GM12891 (cell line): ENCODE results near the genes TPBGL, RPS3 and KLHL35.

DNA sequence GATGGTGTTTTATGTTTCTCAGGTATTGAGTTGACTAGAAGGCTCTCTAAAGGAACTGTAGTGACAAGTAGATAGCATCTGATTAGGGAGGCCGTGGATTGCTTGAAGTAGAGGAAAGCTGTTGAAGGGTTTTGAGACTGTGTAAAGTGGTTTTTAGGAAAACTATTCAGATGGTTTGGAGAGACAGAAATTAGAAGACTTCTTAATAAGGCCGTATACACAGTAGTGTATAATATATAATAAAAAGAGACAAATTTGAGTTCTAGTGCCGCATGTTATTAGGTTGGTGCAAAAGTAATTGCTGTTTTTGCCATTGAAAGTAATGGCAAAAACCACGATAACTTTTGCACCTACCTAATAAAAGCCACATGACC, 2.9 kb downstream of the SPCS2 start:
- RRBS, result no CpG with 5 or more reads among the region's 4 CpGs

DNA sequence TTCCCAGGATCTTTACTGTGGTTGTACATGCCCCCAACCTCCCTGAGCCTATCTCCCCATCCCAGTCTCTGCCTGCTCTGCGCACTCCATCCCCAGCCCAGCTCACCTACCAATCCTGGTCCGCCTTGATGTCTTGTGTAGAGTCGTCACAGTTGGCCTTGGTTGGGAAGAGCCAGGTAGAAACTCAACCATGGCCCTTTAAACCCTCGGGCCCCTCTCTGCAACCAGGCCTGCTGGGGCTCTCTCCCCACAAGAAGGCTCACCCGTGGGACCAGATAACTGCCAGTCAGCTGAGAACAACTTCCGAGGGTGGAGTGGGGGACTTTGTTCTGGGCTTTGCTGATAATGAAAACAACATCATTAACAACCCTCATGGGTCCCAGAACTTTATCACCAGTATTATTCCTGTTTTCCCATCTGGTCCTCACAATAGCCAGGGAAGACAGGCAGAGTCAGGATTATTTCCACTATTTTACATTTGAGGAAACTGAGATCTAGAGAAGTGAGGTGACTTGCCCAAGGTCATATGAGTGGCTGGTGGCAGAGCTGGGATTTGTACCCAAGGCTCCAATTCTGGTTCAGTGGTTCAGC, 54.1 kb upstream of the SLCO2B1 start:
- RRBS, result no CpG with 5 or more reads among the region's 6 CpGs

DNA sequence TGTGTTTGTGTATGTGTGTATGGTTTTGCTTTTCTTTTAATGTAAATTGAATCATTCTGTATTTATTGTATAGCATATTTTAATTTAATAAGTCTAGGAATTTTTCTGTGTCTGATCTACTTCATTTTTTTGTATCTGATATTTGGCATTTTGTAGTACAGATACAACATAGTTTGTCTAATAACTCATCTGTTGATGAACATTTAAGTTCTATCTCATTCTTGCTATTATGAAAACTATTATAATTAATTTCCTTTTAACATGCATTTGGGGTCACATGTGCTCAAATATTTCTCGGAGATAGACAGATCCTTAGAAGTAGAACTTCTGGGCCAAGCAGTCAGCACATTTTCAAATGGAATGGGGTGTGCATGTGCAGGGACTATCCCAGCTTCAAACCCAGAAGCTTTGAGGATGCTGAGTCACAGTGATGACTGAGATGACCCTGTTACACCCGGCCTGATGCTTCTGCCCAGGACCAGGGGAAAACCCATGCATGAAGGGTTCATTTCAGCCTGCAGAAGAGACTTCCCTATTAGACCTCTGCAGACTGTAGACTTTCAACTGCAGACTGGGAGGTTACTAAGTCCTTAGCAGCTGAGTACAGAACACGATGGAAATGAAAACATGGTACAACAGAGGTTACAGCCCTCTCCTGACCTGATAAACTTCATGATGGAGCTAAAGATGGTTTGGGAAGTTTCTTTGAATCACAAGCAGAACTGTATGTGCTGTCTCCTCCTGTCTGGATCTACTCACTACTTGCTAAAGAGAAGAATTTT, 50.7 kb upstream of the SLCO2B1 start:
- RRBS, result no CpG with 5 or more reads among the region's 3 CpGs

- RRBS, result no CpG with 5 or more reads among the region's 11 CpGs
Observed at GRCh38 chr11:75159389-75159952, 8.6 kb downstream of the SLCO2B1 start.

DNA sequence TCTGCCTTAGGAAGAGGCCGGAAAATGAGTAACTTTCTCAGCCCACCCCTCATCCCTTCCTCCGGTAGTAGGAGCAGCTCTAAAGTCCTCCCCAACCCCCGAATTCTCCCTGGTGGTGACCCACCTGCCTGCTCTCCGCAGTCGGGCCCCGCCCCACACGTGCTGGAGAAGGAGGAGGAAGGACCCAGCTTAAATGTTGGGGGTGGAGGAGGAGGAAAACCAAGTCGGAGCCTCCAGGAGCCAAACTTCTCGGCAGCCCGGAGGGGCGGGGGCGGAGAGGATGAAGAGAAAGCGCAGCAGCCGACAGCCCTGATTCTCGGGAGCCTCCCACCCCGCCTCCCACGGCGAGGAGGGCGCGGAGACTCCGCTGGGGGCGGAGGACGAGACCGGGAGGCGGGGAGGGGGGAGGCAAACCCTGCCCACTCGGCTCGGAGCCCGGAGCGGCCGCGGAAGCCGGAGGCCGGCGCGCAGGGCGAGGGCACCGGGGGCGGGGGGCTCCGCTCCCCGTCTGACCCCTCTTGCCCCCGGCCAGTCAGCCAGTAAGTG, at the start of gene TPBGL:
TPBGL (plus strand) TSS at position 422 of the 546 bp plus-strand sequence.
- RRBS, result 8% methylated on average over 10 of the region's 41 CpGs

GRCh38 chr11:75303502-75304132, 47.8 kb downstream of the ARRB1 start:
- RRBS, result no CpG with 5 or more reads among the region's 11 CpGs

DNA sequence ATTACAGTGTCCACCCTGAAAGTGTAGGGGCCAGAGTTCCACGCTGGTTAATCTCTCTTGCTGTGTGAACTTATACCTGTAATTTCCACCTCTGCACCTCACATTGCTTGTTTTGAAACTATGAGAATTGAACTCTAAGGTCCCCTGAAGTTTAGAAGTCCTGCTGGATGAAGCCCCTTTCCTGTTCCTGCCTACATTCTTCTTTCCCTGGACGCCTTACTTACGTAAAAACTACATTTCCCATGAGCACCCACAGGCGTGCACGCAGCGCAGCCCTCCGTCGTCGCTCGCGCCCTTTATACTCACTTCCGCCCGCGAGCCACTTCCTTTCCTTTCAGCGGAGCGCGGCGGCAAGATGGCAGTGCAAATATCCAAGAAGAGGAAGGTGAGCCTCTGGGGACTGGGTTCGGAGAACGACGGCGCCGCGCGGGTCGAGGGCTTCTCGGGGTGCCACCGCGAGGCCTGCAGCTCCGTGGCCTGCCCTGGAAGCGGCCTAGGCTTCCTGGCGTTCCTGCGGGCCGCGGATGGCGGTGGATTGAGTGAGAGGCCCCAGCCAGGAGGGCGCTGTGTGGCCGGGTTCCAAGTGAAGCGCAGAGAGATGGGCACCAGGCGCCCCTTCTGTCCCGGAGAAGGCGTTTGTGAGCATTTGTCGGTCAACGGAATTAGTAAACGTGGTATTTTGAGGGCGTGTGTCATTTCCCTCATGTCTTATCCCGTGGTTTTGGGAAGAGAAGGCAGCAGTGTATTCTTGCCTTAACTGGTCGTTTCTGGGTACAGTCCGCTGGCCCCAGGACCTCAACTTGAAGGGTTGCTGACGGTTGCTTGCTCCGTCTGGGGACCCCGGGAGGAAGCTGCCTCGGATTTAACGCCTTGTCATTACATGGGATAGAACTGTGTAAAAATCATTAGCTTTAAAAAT, at the start of gene RPS3:
RPS3 (plus strand) TSS at position 326 of the 919 bp plus-strand sequence.
- RRBS, result no CpG with 5 or more reads among the region's 54 CpGs

DNA sequence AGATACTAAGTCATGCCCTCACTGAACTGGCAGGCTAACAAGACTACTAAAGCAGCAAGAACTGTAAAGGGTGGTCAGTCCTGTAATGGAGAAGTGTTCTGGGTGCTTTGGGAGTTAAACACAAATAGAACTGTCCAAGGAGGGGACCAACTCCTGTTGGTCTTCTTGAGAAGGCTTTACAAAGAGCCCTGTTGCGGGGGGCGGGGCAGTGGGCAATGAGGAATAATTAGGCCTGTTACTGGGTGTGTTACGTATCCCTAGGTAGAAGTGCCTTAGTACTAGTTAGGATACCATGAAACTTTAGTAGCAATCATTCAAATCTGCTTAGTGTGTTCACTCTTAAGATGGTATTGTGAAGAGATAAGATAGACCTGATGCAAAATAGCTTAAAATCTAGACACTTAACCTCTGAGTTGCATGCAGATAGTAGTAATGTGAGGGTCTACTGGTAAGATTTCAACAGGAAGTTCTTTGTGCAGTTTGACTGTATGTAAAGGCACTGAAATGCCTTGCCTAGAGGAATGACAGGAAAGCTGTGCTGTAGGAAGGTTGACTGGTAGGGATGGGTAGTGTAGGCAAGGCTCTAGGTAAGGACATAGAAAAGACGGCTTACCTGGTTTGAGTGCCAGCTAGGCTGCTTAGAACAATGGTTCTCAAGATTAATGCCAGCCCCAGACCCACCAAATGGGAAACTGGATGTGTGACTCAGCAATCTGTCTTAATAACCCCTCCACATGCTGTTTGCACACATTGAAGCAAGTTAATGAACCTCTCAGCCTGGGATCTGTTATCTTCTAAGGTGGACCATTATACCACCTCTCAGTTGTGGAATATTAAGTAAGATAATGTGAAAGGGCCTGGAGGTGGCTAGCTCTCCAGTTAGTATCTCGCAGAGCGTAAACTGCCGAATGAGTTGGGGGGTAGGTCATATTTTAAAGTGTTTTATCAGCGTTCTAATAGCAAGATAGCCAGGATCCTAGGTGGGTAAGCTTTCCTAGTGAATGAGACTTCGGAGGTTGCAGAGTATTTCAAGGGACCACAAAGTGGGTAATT, 3.6 kb downstream of the RPS3 start:
- RRBS, result no CpG with 5 or more reads among the region's 9 CpGs

DNA sequence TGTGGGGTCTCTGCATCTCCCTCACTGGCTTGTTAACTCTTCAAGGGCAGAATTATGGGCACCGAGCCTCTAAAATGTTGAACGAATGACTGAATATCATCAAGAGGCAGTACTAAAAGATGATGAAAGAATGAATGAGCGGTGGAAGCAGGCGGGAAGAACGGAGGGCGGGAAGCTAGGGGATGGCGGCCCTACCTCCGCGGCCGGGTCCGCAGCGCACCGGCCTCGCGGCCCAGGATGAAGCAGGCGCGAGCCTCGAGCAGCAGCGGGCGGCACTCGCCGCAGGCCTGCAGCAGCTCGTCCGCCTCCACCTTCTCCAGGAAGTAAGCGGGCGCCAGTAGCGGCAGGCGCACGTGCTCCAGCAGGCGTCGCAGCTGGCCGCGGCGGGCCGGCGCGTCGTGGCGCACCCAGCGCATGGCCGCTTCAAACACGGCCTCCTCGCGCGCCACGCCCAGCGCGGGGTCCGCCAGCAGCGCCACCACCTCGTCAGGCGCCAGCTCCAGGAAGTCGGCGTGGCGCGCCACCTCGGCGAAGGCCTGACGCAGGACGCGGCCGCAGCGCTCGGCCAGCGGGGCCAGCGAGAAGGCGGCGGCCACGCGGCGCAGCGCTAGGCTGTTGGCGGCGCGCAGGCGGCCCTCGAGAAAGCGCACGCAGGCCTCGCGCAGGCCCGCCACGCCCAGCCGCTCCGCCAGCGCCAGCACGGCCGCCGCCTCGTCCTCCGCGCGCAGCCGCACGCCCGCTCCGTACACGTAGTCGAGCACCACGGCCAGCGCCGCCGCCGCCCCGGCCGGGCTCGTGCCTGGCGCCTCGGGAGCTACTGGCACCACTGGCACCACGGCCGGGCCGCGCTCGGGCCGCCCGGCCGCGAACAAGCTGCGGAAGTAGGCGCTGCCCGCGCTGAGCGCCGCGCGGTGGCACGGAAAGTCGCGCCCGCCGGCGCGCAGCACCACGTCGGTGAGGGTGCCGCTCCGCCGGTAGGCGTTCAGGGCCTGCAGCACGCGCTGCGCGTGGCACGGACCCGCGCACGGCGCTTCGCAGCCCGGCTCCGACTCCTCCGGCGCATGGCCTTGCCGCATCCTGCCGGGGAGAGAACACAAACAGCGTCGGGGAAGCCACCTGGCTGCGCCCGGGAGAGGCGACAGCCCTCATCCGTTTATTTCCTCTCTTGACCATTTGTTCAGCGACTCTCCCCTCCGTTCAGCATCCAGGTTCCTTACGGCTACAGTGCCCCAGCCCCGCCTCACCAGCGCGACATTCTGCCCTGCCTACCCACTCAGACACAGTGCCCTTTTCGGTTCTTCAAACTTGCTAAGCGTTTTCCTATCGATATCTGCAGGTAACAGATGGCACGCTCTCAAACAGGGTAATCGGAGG, 3.0 kb downstream of the KLHL35 start:
- RRBS, result 4% methylated on average over 40 of the region's 172 CpGs

DNA sequence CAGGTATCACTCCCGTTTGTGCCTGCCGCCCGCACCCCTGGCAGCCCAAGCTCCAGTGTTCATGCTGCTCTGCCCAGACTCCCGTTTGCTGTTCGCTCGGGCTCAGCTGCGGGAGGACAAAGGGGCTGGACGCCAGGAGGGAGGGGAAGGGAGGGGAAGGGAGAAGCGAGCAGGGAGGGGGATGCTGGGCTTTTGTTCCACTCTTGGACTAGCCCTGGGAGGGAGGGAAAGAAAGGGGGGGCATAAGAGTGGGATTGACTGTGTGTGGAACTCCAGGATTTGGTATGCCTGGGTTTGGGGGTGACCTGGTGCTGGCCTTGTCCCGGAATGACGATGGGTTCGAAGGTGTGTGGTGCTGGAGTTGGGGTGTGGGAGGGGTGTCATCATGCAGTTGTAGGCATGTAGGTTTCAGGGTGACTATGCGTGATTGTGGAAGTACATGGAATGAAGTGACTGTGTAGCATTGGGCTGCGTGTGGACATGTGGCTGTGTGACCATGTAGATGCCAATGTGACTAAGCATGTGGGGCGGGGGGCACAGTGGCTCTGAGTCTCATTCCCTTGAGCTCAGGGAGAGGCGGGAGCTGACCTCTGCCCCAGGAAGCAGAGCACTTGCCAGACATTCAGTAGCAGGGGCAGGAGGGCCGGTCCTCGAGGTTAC, at the start of gene KLHL35:
KLHL35 (minus strand) TSS at position 118 of the 660 bp plus-strand sequence.
- RRBS, result no CpG with 5 or more reads among the region's 18 CpGs

GRCh38 chr11:75503707-75504065, 22.1 kb downstream of the GDPD5 start:
- RRBS, result no CpG with 5 or more reads among the region's 4 CpGs

- RRBS, result no CpG with 5 or more reads among the region's 7 CpGs
Observed at GRCh38 chr11:75513379-75513883, 12.3 kb downstream of the GDPD5 start.

DNA sequence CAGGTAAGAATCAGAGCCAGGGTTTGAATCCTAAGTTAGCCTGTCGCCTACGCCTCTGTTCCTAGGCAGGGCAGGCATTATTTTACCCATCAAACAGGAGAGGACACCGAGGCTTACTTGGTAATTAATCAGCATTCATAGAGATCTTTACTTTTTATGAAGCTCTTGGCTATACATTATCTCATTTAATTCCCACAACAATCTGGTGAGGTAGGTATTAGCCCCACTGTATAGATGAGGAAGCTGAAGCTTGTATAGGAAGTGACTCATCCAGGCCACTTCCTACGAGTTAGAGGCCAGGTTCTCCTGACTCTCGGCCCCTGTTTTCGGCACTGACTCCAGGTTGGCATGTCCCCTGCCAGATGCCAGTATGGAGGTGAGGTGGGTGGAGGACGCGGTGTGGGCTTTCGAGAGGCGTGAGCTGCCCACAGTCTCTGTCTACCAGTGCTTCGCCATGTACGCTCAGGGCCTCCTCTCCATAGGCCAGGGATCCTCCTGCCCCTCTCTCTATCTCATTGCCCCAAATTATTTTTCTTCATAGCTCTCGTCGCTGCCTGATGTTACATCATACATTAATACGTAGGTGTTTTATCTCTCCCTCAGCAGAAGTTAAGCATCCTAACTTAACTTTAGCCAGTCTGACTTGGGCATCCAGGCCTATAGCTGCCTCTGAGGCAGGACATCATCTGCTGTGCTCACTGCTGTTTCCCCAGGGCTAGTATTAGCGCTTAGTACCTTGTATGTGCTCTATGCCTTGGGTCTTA, 8.9 kb downstream of the DGAT2 start:
- RRBS, result no CpG with 5 or more reads among the region's 16 CpGs

DNA sequence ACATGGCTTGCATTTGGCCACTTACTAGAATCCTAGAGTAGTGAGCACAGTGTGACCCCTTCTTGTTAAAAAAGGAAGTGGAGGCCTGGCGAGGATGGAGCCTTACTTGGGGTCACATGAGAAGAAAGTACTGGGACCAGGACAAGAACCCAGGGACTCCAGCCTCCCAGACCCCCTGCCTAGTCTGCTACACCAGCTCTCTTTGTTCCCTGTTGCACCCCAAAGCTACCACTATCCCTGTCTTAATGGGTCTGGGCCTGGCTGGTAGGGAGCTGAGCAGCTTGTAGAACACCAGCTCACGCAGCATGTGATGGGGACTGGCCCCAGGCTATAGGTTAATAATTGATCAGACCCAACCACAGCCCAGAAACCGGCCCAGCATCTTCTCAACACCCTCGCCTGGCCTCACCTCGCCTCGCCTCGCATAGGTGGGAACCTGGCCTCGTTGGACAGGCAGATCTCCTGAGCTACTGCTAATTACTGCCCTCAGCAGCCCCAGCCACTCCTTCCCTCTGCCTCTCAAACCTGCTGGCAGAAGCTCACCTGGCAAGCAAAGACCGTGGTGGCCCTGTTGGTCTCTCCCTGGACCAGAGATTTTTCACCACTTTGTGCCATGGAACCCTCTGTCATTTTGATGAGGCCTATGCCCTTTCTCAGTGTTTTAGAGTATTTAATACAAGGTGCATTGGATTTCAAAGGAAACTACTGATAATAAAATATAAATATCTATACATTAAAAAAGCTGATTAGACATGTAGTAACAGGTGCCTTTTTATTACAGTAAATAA, 17.8 kb downstream of the DGAT2 start:
- RRBS, result no CpG with 5 or more reads among the region's 9 CpGs

DNA sequence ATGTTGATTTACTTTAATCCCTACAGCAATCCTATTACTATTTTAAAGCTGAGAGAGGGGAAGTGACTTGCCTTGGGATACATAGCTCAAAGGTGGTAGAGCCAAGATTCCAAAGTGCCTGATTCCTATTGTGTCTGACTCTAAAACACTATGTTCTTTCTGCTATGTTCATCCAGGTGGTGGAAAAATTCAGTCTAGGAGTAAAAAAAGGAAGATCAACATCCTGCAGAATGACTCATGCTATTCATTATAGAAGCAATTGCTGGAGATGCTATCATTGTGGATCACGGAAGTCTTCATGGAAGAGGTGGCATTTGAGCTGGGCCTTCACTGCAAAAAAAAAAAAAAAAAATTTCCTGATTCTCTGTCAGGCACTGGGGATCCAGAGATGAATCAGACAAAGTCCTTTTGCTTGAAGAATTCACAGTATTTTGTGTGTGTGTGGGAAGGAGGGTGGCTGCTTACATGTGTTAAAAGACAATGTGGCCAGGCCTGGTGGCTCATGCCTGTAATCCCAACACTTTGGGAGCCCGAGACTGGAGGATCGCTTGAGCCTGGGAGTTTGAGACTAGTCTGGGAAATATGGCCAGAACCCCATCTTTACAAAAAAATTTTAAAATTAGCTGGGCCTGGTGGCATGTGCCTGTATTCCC, 1.4 kb upstream of the UVRAG start:
- RRBS, result no CpG with 5 or more reads among the region's 3 CpGs

- RRBS, result no CpG with 5 or more reads among the region's 3 CpGs
Observed at GRCh38 chr11:75891986-75892531, 77.0 kb downstream of the UVRAG start.

DNA sequence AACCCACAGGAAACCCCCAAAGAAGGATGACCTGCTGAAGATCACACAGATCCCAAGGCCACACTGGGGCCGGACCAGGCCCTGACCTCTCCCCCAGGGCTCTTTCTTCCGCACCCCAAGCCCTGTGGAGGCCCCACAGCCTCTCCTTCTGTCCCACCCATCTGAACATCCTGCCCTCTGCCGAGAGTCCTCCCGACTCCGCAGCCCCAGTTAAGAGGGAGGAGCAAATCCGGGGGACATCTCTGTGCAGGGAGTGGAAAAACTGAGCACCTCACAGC, 57.4 kb downstream of the WNT11 start:
- RRBS, result no CpG with 5 or more reads among the region's 6 CpGs

DNA sequence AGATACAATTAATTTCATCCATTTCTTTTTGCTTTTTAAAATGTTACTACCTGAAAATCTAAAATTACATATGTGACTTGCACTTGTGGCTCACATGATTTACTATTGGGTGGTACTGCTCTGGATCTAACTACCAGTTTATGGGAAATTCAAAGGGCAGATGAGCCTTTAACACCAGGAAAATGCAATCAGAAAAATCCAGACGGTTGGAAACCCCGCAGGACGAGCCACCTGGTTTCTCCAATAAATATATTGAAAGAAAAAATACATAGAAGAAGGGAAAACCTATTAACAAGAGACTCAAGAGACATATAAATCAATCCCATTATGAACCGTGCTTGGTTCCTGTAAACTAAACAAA, 55.2 kb downstream of the WNT11 start:
- RRBS, result no CpG with 5 or more reads among the region's 4 CpGs

- RRBS, result no CpG with 5 or more reads among the region's 23 CpGs
Observed at GRCh38 chr11:76152175-76152604, 54.1 kb downstream of the WNT11 start.

DNA sequence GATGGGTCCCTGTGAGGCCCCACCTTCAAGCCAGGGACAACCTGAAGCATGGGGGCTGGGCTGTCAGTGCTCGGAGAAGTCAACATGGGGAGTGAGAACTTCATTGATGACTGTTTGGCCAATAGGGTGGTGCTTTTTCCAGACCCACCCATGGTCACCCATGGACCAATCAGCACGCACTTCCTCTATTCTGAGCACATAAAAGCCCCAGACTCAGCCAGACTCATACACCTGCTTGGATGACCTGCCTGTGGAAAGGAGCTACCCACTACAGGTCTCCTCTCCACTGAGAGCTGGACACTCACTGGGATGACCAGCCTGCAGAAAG, 44.2 kb upstream of the WNT11 start:
- RRBS, result no CpG with 5 or more reads among the region's 2 CpGs